ENCODE results near the genes GPR87 and P2RY13.

- RRBS = 4% methylated on average over 27 of the region's 44 CpGs
Measured at GRCh38 chr3:151086045-151086499, 608 bp downstream of the MED12L start.

DNA sequence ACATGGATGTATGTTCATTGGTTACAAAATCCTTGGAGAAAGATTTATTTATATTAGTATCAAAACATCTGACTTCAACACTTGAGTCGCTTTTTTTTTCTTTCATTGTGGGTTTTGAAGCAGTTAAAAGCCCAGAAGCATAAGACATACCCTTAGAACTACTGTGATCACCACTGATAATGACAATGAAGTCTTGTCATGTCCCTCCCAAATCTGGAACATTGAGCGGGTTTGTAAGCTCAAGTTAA lies 3.1 kb downstream of the GPR171 start:
- RRBS = no CpG with 5 or more reads among the region's 2 CpGs

DNA sequence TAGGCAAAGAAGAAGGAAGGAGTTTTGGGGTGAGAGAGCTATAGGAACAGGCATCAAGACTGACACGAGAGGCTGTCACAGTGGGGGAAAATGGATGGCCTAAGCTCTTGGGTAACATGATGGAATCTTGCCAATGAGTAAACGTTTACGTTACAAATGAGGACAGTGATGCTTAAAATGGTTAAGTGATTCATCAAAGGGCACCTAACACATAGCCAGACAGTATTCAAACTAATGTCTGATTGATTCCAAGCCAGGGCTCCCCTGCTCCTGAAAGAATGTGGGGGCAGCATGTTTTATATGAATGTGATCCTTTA lies 23.2 kb upstream of the GPR171 start:
- RRBS = no CpG with 5 or more reads among the region's 3 CpGs

DNA sequence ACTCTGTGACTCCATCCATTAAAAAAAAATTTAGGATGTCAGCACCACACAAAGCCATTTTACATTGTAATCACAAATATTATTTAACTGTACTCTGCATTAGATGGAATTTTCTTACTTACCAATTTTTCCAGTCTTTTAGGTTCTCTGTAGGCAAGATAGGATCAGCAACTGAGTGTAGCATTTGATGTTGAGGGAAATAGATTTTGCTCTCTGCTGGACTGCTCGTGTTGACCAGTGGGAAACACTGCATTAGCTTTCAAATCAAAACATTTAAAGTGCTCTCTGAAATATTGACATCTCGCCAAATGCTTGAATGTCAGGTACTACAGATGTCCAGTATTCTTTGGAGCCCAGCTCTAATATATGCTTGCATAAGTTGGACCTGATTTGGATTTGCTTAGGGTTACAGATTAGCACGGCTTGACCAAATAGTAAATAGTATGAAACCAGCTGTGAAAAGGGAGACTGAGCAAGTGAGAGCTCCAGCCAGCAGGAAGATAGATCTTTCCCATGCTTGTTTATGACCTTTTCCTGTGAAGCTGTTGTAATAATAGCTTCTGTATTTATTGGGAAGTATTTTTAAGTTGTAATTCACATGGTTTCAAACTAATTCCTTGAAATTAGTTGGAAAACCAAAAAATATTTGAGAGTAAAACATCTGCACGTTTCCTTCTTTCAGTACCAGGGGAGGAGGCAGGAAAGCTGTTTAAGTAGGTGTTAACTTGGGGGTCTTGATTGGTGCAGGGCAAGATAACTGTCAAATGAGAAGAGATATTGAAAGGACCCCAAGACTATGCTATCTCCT lies 29.4 kb downstream of the P2RY14 start:
- RRBS = no CpG with 5 or more reads among the region's 4 CpGs

- RRBS = no CpG with 5 or more reads among the region's 8 CpGs
Measured at GRCh38 chr3:151316450-151317122, at the start of gene GPR87. GPR87 (minus strand) TSS chr3:151316820.

- RRBS = no CpG with 5 or more reads among the region's 1 CpG
Measured at GRCh38 chr3:151329300-151329636, at the start of gene P2RY13. P2RY13 (minus strand) TSS chr3:151329549.

GRCh38 chr3:151382604-151383213 lies 1.8 kb downstream of the P2RY12 start:
- RRBS = no CpG with 5 or more reads among the region's 6 CpGs

DNA sequence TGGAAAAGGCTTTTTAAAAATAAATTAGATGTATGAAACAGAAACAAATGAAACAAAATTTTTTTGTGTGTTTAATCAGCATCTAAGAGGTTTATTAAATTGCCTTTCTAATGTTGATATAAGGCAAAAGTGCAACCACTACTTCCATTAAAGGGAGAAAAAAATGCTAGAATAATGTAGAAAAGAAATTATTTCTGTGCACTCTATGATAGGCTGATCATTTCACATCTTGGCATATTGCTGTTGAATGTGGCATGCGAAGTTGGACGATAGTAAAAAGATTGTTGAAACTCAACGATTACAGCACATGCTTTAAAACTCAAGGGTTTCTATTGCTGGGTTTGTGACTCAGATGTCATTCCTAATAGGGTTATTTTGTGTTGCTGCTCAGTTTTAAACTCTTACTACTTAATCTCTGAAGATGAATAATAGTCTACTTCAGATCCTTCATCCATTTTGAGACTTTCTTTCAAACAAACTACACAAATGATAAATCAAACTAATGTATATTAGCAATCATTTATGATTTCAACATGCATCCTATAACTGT lies 71.4 kb upstream of the MBNL1 start:
- RRBS = no CpG with 5 or more reads among the region's 3 CpGs

DNA sequence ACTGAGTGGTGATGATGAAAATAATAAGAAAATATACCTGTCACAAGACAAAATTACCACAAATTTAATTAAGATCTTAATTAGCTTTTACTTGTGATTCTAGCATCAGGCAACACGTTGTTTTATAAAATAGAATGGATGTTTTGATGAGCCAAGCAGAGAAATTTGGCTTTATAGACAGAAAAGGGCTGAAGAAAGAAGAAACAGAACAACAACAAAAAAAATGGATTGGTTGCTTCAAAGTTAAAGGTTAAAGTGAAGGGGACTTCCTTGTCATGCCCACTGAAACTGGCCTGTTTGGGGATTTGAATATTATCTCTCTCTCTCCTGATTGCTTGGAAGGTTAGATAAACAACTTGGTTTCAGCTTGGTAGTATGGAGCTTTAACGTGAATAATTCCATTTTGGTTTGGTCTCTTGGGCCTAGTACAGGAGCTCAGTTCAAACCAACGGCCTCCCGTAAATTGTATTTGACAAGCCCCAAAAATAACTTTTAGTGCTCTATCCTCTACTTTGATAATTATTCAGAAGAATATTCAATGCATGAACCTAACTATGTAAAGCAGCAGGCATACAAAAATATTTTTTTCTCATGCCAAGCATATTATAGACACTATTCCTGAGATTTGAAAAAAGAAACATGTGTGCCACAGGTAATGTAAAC lies 70.8 kb upstream of the MBNL1 start:
- RRBS = no CpG with 5 or more reads among the region's 4 CpGs

GRCh38 chr3:152199188-152199912 lies 69.4 kb upstream of the MBNL1 start:
- RRBS = no CpG with 5 or more reads among the region's 4 CpGs

DNA sequence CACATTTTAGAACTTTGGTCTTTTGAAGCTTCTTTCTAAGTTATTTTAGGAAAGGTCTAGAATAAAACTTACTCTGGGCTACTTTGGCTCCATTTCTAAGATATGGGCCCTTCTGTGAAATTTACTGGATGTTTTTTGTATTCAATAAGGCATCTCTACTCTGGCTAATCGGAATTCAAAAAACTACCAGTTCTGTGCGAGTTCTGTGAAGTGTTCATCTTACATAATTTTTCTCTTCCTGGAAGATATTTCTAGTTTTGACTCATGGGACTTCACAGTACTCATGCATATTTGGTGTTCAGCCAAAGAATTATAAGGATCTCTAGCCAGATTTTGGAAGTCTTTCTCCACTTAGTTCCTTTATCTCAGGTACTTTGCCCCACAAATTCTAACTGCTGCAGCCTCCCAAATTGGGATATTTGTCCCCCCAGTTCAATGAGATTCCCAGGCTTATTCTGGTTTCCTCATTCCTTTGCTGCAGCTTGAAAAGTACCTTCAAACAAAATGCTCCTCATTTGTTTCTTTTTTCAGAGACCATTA lies 46.4 kb upstream of the MBNL1 start:
- RRBS = no CpG with 5 or more reads among the region's 2 CpGs

- RRBS = no CpG with 5 or more reads among the region's 1 CpG
Measured at GRCh38 chr3:152236791-152237191, 31.9 kb upstream of the MBNL1 start.

DNA sequence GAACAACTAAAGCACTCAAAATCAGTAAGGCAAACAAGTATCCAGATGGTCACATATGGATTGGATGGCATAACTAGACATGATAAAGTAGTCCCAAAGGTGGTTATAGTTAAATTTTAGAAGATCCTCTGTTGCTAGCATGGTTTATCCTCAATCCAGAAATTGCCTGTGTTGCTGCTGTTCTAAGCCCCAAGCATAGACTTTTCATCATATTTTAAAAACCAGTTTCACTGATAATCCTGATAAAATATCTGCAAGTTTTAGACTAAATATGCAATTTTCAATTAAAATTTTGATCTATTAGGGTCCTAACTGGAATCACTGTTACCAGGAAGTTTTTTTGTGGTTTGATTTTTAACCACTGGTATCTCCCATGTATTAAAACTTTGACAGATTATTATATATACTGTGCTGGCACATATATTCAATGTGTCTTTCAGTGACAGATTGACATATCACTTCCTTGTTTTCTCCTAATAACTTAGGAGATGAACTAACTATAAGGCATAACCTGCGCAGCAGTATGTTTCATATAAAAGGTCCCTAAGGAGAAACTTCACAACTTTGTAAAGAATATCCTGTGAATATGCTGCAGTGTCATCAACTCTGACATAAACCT lies 35.5 kb downstream of the MBNL1 start:
- RRBS = no CpG with 5 or more reads among the region's 1 CpG

DNA sequence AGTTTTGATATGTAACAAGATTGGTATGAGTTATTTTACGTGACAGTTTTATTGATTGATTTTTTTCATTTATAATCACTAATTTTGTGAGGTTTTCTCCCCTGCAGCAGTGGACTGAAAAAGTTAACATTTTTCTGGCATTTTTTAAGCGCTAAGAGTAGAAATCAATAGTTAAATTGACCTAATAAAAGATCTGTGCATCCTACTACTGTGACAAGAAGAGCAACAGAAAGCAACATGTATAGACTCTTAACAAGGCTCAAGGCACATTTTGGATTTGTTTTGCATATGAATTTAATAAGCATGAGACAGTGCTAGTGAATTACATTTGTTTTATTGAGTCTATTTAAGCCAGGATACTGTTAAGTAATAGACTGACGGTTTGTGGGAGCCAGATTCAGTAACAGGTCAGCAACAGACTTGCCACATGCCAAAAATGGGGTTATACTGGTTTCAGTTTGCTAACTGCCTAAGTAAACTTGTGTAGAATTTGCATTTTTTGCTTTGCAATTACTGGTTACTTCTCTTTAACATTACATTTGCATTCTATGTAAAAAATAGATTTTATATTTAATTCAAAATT lies 54.0 kb downstream of the MBNL1 start:
- RRBS = no CpG with 5 or more reads among the region's 3 CpGs

- RRBS = no CpG with 5 or more reads among the region's 3 CpGs
Measured at GRCh38 chr3:152341980-152342809, 73.5 kb downstream of the MBNL1 start.

DNA sequence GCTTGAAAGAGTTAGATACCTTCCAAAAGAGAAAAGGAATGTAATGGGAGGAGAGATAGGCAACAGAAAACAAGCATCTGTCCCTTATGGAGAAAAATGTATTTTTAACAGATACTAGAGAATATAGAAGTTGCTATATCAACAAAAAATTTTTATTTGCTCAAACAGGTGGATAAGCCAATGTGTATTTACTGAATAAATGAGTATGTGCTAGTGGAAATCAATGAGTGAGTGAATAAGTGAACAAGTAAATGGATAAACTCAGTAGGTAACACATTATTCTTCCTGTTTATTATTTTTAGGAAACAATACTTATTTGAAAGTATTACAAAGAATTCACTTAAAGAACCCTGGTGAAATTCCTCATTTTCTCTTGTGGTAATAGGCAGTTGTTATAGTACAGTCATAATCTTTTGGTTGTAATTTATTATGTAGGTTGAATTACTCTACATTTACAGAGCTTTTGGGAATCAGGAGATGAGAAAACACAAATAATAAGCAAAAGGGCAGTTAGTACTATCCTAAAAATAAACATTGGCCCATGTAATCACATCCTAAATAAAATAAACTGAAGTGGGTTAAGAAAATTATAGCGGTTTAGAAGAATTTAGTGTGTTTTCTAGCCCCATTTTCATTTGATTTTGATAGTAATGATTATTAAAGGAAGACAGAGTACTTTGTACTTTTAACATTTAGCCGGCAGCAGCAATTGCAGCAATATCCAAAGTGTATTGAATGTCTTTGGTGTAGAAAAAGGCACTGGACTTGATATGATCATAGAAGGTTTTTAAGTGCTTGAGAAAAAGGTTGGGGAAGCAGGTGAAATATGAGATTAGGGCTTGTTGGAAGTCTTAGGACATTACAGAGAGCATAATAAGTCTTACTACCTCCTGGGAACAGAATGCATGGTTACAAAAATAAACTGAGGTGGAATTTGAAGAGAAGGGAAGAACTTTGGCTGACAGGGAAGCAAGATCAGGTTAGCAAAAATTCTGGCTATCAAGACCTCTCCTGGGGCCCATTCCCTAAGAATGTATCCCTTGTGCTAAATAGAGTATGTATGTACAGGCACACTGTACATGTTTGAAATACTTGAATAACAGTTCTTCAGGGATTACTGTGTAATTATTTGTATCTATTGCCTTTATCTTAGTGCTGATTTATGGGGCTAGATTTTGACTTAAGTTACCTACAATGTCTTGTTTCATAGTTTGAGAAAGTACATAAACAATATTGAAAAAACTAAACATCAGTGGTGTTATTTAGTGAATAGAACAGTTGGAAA lies 79.8 kb downstream of the MBNL1 start:
- RRBS = no CpG with 5 or more reads among the region's 2 CpGs

GRCh38 chr3:152356236-152356756 lies 87.6 kb downstream of the MBNL1 start:
- RRBS = no CpG with 5 or more reads among the region's 9 CpGs

- RRBS = no CpG with 5 or more reads among the region's 5 CpGs
Measured at GRCh38 chr3:152464679-152465426, 196.1 kb downstream of the MBNL1 start.

GRCh38 chr3:152835291-152836269 lies 649 bp downstream of the P2RY1 start:
- RRBS = 9% methylated on average over 12 of the region's 79 CpGs

DNA sequence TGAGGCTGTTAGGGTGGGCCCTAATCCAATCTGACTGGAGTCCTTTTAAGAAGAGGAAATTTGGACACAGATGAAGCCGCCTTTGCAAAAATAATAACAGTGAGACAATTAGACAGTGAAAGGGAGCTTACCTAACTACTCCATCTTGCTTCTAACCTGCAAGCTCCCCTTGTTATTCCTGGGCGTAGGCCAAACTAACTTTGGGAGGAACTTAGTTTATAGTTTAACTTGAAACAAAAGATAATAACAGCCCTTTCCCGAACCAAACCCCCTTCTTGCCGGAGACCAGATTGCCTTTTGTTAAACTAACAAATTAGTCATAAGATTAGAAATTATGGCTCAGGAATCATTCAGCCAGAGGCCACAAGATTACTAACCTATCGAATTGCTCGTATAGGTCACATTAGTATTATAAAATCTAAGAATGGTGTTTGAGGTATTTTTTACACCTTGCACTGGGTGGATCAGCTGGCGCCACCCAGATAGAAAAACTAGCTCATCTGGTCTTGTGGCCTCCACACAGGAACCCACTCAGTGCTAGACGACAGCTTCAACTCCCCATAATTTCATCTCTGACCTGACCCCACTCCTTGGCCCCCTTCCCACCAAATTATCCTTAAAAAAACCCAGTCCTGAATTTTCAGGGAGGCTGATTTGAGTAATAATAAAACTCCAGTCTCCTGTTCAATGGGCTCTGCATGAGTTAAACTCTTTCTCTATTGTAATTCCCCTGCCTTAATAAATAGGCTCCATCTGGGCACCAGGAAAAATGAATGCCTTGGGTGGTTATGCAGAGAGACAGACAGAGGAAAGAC lies 65.2 kb upstream of the RAP2B start:
- RRBS = no CpG with 5 or more reads among the region's 8 CpGs